Jurkat, Clone E6-1 (cell line): ENCODE measurements around the gene NRROS.

GRCh38 chr3:196075012-196075450 is 6.9 kb downstream of the TFRC start:
- RRBS, result no CpG with 5 or more reads among the region's 7 CpGs

- RRBS, result no CpG with 5 or more reads among the region's 10 CpGs
Observed at GRCh38 chr3:196177453-196177795, 33.8 kb downstream of the ZDHHC19 start.

DNA sequence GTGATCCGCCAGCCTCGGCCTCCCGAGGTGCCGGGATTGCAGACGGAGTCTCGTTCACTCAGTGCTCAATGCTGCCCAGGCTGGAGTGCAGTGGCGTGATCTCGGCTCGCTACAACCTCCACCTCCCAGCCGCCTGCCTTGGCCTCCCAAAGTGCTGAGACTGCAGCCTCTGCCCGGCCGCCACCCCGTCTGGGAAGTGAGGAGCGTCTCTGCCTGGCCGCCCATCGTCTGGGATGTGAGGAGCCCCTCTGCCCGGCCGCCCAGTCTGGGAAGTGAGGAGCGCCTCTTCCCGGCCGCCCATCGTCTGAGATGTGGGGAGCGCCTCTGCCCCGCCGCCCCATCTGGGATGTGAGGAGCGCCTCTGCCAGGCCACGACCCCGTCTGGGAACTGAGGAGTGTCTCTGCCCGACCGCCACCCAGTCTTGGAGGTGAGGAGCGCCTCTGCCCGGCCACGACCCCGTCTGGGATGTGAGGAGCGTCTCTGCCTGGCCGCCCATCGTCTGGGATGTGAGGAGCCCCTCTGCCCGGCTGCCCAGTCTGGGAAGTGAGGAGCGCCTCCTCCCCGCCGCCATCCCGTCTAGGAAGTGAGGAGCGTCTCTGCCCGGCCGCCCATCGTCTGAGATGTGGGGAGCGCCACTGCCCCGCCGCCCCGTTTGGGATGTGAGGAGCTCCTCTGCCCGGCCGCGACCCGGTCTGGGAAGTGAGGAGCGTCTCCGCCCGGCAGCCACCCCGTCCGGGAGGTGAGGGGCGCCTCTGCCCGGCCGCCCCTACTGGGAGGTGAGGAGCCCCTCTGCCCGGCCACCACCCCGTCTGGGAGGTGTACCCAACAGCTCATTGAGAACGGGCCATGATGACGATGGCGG is 27.7 kb downstream of the SLC51A start:
- RRBS, result no CpG with 5 or more reads among the region's 67 CpGs

DNA sequence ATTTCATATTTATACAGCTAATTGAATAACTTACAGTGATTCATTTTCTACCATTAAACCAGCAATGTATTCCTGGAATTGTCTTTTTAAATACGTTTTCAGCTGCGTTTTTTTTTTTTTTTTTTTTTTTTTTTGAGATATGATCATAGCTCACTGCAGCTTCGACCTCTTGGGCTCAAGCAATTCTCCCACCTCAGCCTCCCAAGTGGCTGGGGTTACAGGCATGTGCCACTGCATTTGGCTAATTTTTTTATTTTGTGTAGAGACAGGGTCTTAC is 22.1 kb downstream of the RNF168 start:
- RRBS, result no CpG with 5 or more reads among the region's 3 CpGs

DNA sequence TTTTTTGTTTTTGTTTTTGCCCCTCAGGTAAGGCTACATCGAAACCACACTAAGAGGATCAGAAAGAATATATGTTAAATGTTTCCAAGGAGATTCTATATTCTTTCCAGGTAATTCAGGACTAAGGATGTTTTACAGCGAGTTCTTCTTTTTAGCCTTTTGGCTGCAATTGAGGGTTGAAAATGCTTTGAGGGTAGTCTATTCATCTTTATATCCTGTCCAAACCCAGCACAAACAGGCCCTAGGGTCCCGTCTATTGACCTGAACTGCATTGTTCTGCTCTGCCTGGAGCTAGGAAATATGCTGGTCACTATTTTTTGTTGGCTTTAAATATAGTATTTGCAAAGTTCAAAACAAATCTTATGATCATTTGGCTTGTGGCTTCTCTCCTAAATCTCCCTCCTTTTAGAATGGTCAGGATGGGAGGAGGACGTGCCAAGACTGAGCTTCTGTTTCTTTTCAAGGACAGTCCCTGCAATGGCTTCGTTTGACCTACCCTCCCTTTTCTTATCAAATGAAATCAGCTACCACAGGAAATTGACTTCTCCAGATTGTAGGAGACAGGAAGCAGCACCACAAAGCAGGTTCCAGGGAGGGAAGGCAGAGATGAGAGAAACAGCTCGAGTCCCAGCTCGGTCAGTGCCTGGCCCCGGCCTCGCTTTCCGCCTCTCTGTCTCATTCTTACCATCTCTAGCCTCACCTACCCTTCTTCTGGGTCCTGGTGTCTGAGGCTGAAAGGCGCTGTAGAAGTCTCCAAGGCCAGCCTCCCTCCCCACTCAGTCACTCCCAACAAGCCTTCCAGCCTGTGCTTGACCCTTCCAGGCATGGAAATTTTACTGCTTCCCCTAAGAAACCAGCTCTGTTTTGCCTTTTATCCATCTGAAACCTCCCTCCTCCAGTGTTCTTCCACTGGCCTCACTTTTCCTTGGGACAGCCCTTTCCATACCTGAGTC is 27.5 kb upstream of the NRROS start:
- RRBS, result no CpG with 5 or more reads among the region's 11 CpGs

DNA sequence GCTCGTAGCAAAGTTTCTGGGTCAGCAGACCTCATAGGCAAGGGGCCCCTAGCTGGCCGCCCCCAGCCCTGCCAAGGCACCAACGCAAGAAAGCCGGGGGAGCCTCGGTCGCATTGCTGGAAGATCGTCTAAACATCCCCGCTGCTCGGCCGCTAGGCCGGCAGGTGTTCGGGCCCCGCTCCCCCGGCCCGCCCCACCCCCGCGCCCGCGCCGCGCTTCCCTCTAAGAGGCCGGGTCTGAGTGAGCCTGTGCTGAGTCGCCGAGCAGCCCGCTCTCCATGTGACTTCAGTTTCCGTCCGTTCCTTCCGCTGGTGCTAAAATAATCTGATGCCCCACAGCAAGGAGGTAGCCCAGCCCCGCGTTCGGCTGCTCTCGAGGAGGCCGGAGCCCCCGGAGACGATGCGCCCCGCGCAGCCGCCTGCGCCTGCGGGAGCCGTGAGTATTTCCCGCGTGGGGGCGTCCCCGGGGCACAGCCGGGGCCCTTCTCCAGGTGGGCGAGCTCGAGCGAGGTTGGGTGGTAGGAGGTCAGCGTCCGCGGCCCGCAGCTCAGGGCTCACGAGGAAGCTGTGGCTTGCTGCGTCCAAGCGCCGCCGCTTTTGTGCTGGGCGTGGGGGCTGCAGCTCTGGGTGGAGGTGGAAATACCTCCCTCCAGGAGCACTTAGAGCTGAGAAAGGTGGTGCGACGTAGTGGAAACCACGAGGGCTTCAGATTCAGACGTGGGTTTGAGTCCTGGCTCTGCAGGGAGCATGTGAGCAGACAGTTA is at the start of gene NRROS:
Gene NRROS (plus strand): TSS at position 254 of the 763 bp plus-strand sequence.
- RRBS, result 1% methylated on average over 29 of the region's 64 CpGs

GRCh38 chr3:196641302-196642413 is 2.2 kb downstream of the NRROS start:
- RRBS, result no CpG with 5 or more reads among the region's 14 CpGs

DNA sequence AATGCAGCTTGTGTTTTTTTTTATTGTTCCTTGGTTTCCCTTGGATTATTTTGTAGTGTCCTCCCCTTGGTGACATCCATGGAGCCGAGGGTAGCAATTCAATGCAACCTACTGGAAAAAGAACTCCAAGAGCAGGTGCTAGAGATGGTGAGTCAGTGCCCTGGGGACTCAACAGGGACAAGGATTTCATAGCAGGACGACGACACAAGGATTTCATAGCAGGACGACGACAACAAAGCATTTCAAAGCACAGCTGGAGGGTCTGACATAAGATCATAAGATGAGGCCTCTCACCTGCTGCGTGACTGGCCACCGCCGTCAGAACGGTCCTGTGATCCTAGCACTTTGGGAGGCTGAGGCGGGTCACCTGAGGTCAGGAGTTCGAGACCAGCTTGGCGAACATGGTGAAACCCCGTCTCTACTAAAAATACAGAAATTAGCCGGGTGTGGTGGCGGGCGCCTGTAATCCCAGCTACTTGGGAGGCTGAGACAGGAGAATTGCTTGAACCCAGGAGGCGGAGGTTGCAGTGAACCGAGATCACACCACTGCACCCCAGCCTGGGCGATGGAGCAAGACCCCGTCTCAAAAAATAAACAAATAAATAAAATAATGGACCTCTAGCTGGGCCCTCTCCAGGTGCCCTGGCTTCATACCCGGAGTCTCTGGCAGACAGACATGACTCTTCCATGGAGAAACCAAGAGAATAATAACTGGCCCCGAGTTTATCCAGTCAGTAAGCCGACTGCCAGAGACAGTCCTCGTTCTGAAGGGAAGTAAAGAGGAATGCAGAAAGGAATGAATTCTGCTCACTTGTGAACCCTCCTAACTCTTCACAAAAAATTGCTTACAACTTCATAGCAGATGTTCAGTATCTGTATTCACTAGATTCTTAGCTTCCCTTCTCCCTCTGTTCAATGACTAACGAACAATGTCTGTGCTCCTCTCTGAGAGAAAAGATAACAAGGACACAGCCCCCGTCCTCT is 22.8 kb downstream of the NRROS start:
- RRBS, result no CpG with 5 or more reads among the region's 26 CpGs

GRCh38 chr3:196670347-196670936 is 30.9 kb downstream of the NRROS start:
- RRBS, result 20% methylated on average over 1 of the region's 9 CpGs

GRCh38 chr3:196941497-196942265 is 647 bp downstream of the NCBP2 start:
- RRBS, result no CpG with 5 or more reads among the region's 43 CpGs

DNA sequence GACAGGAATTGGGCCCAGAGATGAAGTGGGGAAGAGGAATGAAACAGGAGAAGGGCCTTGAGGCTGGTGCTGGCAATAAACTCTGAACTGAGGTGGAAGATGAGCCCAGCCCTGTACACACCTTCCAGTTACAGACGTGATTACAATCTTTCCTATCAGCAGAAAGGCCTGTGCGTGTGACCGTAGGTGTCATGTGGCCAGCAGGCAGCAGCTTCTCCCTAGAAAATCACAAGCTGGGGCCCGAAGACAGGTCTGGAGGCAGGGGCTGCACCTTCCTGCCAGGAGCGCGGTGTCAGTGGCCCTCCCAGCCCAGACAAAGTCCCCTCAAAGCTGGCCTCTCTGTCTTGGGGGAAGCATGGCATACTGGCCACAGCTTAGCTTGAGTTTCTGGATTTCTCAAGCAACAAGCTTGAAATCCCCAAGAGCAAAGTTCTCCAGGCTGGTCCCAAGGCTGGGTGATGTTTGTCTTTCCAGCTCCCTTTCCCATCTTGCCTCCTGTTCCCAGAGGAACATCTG is 16.7 kb upstream of the PIGZ start:
- RRBS, result no CpG with 5 or more reads among the region's 6 CpGs

DNA sequence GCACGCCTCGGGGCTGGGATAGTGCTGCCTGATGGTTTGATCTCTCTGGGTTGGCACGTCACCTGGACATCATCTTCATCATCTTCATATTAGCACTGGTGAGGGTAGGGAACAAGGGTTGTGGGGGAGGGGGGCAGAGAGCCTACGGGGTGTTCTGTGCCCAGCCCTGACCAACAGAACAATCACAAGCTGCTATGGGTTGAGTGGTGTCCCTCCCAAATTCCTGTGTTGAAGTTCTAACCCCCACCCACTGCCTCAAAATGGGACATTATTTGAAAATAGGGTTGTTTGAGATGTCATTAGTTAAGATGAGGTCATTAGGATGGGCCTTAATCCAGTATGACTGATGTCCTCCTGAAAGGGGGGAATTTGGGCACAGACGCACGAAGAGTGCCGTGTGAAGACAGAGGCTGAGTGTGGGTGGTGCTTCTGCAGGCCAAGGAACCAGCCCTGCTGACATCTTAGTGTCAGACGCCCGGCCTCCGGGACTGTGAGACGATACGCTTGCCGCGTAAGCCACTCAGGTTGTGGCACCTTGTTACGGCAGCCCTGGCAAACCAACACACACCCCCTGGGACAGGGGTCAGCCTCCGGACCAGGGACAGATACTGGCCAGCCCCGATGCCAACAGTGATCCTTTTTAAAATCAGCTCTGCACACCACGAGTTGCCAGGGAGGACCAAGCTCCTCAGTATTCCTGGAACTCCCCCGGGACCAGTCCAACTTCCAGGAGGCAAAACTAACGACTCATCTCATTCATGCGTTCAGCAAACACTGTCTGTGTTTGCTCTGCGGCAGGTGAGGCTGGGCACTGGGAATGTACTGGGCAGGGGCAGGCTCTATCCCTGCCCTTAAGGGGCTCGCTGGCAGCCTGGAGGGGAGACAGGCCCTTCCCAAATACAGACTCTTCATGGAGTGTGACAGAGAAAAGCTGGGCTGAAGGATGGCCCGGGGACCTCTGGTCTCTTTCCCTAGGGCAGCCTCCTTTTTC is 21.1 kb upstream of the PIGZ start:
- RRBS, result 88% methylated on average over 1 of the region's 24 CpGs

- RRBS, result no CpG with 5 or more reads among the region's 17 CpGs
Observed at GRCh38 chr3:196996450-196997238, 28.0 kb upstream of the PIGZ start.

DNA sequence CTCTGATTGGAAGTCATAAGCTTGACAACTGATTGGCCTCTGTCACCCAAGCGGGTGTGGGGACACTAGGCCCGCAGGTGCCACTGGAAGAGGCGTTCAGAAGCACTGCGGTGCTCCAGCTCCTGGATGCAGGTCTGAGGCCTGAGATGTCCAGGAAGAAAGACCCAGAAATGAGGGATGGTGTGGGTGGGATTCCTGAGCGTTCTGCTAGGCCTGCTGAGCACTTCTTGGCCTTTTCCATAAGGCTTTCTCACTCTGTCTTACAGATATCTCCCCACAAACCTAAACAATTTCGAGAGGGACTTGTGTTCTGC is 25.4 kb downstream of the MELTF start:
- RRBS, result no CpG with 5 or more reads among the region's 6 CpGs

DNA sequence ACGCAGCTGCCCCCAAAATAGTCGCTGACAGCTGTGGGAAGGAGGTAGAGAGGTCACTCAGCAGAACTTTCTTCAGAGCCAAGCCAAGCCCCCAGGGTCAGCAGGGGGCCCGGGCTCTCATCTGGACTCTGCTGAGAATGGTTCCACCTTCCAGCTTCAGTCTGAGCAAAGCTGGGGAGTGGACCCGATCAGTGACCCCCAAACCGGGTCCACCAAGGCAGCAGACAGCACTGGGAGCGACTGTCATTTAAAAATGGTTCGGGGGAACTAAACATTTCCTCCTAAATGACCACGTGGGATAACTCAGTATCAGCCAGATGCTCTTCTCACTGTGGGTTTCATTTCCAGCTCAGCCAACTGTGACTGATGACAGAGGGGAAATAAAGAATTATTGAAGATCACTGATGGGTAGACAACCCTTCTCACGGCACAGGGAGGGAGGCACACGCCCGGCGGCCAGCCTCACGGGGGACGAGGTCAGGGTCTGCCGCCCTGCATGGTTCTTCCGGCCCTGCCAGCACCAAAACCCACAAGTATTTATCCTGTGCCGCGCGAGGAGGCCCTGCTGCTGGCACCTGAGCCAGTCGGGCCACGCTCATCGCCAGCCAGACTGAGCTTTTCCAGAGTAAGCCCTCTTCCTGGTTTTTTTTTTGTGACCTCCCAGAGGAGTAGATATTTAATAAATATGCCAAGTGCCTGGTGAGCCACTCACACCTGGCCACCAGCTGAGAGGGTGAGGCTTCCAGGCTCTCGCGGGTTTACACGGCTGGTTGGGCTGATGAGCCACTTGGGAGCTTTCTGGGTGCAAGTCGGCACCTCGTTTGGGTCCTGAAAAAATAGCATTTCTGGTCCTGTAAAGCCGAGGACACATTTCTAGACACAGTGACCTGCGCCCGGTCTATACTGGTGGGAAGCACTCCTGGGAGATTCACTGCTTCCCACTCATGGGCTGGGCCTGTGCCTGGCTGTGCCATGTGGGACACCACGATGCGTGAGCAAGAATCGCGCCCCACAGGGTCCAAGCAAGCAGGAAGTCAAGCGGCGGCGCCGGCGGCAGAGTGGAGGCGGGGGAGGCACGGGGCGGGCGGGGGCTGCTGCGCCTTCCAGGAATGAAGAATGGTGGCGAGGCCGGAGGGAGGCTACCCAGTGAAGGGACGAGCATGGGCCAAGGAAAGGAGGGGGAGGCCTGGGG is 6.1 kb downstream of the MELTF start:
- RRBS, result 60% methylated on average over 9 of the region's 47 CpGs

DNA sequence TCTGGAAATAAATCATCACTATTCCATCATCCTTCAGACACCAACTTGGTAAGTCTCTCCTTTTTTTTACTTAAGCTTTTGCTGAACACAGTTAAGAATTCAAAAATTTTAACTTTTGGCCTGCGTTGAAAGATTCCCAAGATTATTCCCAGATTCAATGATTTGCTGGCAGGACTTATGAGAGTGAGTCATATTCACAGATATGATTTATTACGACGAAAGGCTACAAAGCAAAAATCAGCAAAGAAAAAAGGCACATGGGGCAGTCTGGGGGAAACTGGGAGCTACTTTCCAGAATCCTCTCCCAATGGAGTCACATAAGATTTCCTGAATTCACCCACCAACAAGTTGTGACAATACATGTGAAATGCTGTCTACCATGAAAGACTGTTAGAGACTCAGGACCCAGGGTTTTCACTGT is 82.2 kb downstream of the DLG1 start:
- RRBS, result no CpG with 5 or more reads among the region's 3 CpGs

DNA sequence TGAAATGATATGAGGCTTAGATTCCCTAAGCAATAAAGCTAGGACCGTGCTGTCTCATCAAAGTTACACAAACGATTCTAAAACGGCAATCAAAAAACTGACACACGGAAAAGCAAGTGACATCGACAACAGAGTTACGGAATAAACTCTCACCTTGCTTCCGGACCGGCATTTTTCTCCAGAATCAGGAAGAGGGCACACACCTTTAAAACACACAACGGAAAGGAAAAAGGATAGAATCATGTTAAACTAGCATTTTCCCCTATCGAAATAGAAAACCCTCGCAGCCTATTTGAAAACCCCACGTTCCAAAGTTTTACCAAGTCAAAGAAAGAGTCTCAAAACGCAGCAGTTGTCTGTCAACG is 1.4 kb downstream of the DLG1 start:
- RRBS, result no CpG with 5 or more reads among the region's 14 CpGs

DNA sequence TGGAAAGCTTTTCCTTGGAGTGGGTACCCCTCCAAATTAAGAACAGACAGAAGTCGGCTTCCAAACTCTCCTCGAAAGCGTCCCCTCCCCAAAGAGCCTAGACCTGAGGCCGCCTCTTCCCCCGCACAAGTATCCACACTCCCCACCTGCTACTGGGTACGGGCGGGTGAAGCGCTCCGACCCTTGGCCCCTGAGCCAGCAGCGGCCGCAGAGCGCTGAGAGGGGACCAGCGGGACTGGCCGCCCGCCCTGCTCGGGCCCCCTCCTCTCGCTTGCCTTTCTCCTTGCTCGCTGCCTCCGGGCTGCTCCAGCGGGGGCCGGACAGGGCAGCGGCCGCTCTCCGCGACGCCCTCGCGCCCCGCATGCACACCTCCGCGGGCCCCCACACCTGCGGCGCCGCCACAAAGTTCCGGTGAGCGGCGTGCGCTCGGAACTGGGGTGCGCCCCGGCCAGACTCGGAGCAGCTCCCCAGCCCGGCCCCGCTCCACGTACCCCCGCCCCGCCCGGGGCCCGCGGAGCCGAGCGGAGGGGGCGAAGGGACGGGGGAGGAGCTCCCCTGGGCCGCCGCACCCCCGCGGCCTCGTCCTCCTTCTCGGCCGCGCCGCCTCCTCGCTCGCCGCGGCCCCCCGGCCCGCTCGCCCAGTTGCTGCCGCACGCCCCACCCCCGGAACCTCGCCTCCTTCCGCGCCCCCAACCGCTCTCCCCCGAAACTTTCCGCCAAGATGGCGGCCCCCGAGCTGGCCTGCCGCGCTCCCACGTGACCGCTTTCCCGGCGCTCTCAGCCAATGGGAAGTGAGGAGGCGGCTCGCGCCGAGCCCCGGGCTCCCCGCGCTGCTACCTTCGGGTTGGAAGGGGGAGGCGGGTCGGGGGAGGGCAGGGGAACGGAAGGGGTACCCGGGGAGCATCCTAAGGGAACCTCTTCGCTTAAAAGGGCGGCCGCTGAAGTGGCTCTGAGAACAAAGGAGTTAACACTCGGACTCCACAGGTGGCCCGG is 718 bp downstream of the DLG1 start:
- RRBS, result 2% methylated on average over 43 of the region's 104 CpGs

- RRBS, result 93% methylated on average over 4 of the region's 27 CpGs
Observed at GRCh38 chr3:197394433-197395423, 96.3 kb upstream of the DLG1 start.

- RRBS, result no CpG with 5 or more reads among the region's 7 CpGs
Observed at GRCh38 chr3:197477829-197478219, 77.9 kb downstream of the BDH1 start.